Fallopian tube (tissue), 1 donor: ENCODE measurements around a stretch of chr5.

DNA sequence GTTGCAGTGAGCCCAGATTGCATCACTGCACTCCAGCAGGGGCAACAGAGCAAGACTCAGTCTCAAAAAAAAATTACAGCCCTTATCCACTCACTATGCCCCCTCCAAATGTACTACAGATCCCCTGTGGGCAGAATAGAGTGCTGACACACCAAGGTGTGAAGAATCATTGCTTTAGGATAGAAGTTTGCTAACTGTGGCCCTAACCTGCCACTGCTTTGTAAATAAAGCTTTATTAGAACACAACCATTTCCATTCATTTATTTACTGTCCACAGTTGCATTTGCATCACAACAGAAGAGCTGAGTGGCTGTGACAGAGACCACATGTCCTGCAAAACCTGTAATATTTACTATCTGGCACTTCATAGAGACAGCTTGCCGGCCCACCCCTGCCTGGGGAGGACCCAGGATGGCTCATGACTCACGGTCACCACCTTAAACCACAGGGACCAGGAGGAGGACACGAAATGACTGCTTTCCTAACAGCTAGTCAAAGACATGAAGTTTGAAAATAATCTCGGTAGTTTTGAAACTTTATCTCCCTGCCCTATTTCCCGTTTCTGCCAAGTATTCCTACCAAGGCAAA, 206.3 kb downstream of the SLIT3 start:
- PRO-cap: no peak

DNA sequence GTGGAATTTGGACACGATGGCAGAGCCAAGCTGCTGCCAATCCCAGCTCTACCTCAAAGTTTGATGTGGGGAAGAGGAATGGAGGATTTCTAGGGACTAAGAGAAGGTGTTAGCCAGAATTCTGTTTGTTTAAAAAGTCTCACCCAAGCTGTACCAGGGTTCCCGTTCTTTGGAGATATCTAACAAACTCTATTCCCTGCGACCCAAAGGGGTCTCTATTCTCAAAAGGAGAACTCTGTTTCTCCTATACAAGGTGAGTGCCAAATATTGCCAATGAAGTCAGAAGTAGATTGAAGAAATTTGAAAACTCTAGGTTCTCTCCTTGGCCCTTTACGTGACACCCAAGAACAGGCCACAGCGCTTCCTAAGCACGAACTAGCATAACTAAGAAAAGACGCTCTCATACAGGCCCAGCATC, 183.4 kb downstream of the SLIT3 start:
- PRO-cap: no peak

- PRO-cap: no peak
Measured at GRCh38 chr5:169637595-169638275, 660 bp downstream of the DOCK2 start.

DNA sequence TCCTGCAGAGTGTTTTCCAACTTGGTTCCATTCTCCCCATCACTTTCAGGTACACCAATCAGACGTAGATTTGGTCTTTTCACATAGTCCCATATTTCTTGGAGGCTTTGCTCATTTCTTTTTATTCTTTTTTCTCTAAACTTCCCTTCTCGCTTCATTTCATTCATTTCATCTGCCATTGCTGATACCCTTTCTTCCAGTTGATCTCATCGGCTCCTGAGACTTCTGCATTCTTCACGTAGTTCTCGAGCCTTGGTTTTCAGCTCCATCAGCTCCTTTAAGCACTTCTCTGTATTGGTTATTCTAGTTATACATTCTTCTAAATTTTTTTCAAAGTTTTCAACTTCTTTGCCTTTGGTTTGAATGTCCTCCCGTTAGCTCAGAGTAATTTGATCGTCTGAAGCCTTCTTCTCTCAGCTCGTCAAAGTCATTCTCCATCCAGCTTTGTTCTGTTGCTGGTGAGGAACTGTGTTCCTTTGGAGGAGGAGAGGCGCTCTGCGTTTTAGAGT, 11.6 kb downstream of the C5orf58 start:
- PRO-cap: no peak

DNA sequence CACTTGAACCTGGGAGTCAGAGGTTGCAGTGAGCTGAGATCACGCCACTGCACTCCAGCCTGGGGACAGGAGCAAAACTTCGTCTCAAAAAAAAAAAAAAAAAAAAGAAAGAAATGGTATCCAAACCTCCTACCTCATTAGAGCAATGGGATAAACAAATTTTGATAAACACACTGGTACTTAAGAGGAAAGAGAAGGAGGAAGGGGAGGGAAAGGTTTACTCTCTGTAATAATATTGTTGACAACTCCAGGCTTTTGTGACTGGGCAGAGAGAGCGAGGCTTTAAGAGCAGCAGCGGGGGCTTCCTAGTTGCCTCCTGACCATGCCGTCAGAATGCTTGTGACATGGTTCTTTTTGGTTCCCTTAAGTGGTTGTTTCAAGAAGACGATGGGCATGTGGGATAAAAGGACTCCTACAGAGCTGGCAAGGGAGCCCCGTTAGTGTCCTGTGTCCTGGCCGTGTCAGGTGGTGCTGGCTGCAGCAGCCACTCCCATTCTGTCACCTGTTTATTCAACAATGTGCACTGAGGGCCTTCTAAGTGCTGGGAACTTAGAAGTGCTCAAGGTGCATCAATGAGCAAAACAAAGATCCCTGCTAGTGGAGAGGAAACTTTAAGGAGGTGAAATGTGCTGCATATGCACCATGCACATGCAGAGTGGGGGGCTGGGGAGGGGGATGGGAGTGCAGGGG, 19.8 kb downstream of the LCP2 start:
- PRO-cap: no peak

- PRO-cap: no peak
Measured at GRCh38 chr5:170296485-170297678, 695 bp downstream of the LCP2 start.

- PRO-cap: no peak
Measured at GRCh38 chr5:170315206-170315673, 17.7 kb upstream of the LCP2 start.

DNA sequence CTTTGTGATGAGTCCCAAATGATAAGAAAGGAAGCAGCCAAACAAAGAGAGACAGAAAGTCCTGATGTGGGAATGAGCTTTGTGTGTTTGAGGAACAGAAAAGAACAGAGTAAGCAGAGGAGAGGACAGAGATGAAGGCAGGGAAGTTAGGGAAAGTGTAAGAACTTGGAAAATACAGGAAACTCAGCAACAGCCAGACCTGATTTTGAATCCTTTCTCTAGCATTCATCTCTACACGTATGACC, 32.5 kb upstream of the LCP2 start:
- PRO-cap: no peak

DNA sequence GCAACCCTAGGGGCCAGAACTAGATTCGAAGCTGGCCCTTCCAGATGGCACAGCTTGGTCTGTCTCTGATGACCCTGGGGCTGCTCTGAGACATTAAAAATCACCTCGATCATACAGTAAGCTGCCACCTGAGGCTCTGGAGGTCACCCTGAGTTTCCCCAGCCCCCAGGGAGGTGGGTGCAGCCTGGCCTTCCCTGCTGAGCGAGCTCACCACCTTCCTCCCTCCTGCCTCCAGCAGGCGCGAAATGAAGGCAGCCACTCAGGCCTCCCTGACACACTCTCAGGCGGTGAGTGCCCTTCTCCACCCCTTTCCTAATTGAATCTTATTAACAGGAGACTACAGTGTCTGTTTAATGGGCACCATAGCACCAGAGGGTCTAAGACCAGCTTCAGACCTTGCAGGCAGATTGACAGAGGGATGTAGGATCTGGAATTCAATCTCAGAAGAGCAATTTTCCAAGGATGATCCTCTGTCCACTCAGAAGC, 1.6 kb upstream of the KCNMB1 start:
- PRO-cap: no peak

DNA sequence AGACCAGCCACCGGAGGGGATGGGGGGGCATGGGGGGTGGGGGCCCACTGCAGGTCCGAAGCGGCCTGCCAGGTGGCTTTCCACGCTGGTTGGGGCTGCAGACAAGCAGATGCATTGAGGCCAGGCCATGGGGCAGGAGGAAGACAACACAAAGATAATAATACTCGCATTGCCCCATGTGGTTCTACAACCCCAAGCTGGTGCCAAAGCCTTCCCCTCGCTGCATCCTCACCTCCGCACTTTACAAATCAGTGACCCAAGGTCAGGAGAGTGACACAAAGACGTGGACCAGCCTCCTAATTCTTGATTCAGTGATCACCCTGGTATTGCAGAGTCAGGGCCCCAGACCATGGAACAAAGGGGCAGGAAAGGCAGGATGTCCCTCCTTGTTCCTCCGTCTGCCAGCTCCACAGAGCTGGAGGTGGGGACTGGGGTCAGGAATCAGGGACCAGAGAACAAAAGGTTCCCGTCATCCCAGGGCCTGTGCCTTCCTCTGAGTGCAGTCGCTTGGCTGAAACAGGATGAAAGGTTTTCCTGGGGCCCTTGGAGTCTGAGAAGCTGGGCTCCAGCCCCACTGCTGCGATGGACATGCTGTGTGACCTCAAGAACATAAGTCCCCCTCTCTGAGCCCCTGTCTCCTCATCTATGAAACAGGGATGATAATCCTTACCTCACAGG, 37.1 kb upstream of the GABRP start:
- PRO-cap: no peak

GRCh38 chr5:170752132-170753195, 31.1 kb upstream of the GABRP start:
- PRO-cap: bidirectional peak, plus-strand start at chr5:170752511, minus-strand start at chr5:170752326; unidirectional peak, minus-strand start at chr5:170752929

GRCh38 chr5:172057054-172057835, 50.8 kb upstream of the FBXW11 start:
- PRO-cap: no peak

DNA sequence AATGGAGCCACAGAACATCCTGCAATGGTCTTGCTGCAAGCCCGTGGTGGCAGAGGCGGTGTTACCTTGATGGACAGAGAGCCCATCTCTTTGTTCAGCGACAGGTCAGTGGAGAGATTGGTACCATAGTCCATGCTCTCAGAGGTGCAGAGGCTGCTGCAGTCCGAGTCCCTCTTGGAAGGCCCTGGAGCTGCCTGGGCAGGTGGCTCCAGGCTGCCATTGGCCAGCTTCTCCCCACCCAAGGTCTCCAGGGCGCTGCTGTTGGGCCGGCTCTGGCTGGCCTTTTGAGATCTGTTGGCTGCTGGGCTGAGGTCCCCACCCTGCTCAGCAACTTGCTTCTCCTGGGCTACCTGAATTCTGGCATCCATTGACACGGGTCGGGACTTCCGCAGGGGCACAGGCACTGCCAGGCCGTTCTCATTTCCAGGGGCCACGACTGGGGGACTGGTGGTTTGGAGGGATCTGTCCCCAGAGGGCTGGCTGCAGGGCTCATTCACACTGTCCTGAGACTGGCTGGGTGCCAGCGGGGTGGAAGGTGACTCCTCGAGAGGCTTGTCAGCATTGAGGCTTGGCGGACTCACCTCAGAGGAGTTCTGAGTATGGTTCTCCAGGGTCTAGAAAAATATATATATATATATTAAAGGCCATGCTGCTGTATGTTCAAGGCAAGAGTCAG, 87.0 kb upstream of the FBXW11 start:
- PRO-cap: no peak

GRCh38 chr5:172102856-172103922, 84.8 kb downstream of the STK10 start:
- PRO-cap: no peak

- PRO-cap: no peak
Measured at GRCh38 chr5:172144022-172144923, 43.8 kb downstream of the STK10 start.

DNA sequence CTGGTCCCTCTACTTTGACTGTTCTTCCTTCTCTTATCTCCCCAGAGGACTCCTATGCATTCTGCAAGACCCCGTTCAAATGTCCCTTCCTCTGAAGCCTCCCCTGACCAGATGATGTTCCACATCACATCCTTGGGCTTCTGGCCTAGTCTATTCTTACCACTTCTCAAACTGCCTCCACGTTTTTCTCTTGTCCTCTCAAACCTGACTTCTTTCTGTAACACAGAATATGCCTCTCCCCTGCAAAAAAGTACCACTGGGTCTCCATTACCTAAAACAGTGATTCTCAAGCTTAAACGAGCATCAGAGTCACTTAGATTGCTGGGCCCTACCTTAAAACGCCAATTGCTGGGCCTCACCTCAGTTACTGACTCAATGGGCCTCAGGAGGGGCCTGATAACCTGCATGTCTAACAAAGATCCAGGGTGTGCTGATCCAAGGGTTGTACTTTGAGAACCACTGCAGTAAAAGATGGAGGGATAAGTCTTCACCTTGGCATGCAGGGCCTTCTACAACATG, 34.1 kb downstream of the STK10 start:
- PRO-cap: no peak

- PRO-cap: no peak
Measured at GRCh38 chr5:172167600-172168159, 20.3 kb downstream of the STK10 start.

GRCh38 chr5:172314936-172315907, 31.7 kb upstream of the UBTD2 start:
- PRO-cap: no peak

GRCh38 chr5:172333806-172334717, 50.5 kb upstream of the UBTD2 start:
- PRO-cap: no peak

- PRO-cap: no peak
Measured at GRCh38 chr5:172336796-172337691, 53.5 kb upstream of the UBTD2 start.